Measurements from ENCODE around the genes RFPL4AL1, ZSCAN5C, DUXA, ZNF543, ZNF416 and ZNF154.

DNA sequence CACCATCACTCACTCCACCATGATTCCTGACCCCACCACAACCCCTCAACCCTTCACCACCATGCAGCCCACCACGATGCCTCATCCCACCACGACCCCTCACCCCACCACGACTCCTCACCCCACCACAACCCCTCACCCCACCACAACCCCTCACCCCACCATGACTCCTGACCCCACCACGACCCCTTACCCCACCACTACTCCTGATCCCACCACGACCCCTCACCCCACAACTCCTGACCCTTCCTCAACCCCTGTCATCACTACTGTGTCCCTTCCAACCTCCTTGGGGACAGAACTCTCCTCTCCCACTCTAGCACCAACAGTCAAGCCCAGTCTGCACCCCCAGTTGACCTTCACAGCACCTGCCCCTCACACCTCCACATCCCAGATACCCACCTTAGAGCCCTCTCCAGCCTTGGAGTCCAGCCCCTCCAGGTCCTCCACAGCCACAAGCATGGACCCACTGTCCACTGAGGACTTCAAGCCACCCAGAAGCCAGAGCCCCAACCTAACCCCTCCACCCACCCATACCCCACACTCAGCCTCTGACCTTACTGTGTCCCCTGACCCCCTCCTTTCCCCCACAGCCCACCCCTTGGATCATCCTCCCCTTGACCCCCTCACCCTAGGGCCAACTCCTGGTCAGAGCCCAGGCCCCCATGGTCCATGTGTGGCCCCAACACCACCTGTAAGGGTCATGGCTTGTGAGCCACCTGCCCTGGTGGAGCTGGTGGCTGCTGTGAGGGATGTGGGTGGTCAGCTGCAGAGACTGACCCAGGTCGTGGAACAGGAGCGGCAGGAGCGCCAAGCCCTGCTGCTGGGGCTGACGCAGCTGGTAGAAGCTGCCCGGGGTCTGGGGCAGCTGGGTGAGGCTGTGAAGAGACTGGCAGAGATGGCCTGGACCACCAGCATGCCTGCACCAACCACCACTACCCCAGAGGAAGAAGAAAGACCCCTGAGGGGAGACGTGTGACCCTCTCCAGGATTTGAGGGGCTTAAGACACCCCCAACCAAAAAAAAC lies 18.6 kb downstream of the SBK2 start:
- CAGE, long polyA plus RNA: no peak
- RRBS: no CpG with 5 or more reads among the region's 11 CpGs

- CAGE, long polyA plus RNA: no peak
- RRBS: 7% methylated on average over 12 of the region's 37 CpGs
Measured at GRCh38 chr19:55587044-55587847, 6.6 kb upstream of the ZNF579 start.

DNA sequence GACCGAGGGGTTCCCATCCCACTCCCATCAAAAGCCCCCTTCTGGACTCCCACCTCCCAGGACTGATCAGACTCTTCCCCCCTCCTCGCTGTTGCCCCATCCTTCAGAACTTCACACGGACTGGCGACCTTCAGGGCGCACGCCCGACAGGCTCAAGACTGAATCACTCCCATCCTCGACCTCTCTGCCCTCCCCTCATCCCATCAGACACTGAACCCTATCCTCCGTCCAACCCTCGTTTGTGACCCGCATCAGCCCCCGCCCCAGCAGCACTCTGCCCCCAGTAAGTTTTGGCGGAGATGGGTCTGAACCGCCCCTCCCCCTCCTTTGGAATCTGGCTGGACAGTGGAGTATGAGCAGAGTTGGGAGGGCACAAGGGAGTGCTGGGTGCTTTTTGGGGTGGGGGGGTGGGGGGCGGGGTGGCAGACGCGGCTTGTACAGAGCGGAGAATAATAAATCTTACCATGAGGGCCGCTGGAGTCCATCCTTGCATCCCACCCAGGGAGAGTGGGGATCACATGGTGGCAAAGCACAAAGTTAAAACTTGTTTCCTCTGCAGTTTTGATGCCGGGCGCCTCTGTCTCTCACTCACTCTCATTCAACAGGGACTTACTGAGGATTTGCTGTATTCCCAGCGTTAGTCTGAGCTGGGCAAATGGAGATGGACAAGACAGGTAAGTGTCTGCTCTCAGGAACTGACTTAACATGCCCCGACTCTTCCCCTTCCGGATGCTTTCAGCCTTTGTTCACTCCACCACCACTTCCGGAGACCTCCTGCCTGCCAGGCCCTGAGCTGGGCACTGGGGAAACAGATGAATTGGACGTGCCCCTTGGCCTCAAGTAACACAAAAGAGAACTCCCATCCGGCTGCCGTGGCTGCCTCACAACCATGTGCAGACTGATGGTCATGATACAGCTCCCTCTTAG lies 7.3 kb downstream of the ZNF784 start:
- CAGE, long polyA plus RNA: no peak
- RRBS: 100% methylated on average over 2 of the region's 28 CpGs

DNA sequence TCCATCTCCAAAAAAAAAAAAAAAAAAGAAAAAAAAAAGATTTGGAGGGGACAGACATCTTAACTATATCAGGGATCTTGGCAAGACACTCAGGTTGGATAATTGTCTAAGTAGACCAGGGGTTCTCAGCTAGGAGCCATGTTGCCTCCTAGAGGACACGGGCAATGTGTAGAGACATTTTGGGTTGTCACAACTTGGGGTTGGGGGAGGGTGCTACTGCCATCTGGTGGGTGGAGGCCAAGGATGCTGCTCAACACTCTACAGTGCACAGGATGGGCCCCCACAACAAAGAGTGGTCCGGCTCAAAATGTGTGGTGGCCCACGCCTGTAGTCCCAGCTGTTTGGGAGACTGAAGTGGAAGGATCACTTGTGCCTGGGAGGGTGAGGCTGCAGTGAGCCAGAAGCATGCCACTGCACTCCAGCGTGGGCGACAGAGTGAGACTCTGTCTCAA lies 1.8 kb upstream of the ZNF580 start:
- CAGE, long polyA plus RNA: no peak
- RRBS: no CpG with 5 or more reads among the region's 5 CpGs

DNA sequence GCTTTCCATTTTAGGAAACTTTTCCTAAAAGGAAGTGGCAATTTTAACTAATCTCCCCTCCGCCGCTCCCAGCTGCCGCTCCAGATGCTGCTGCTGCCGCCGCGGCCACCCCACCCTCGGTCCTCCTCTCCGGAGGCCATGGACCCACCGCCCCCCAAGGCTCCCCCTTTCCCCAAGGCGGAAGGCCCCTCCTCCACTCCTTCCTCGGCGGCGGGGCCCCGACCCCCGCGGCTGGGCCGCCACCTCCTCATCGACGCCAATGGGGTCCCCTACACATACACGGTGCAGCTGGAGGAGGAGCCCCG lies 1.1 kb upstream of the ZNF581 start:
- CAGE, long polyA plus RNA: no peak
- RRBS: 4% methylated on average over 1 of the region's 21 CpGs

GRCh38 chr19:55707275-55708475 lies 30.5 kb downstream of the NLRP9 start:
- CAGE, long polyA plus RNA: no peak
- RRBS: no CpG with 5 or more reads among the region's 9 CpGs

DNA sequence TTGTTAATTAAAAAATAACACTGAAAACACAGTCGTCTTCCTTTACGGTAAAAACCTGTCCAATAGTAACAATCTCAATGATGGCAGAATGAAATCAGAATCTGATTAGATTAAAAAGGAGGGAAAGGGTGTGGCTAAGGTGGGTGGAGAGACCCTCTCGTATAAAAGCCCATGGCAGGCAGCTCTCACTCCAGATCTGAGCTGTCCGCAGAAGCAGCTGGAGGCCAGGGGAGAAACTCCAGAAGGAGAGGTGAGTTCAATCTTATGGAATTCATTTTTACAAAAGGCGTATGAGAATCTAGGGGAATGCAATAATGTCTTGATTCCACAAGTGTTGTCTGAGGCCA lies at the start of gene RFPL4AL1:
Gene RFPL4AL1, plus strand, starts transcription at position 193 of the 347 bp plus-strand sequence.
- CAGE, long polyA plus RNA: no peak
- RRBS: no CpG with 5 or more reads among the region's 5 CpGs

GRCh38 chr19:56106233-56106881 lies 14.7 kb downstream of the ZNF787 start:
- CAGE, long polyA plus RNA: no peak
- RRBS: 94% methylated on average over 4 of the region's 37 CpGs

- CAGE, long polyA plus RNA: no peak
- RRBS: no CpG with 5 or more reads among the region's 7 CpGs
Measured at GRCh38 chr19:56118519-56119399, 2.3 kb downstream of the ZNF787 start.

- CAGE, long polyA plus RNA: no peak
- RRBS: no CpG with 5 or more reads among the region's 4 CpGs
Measured at GRCh38 chr19:56201914-56202554, at the start of gene ZSCAN5C. ZSCAN5C (plus strand) TSS chr19:56202273.

DNA sequence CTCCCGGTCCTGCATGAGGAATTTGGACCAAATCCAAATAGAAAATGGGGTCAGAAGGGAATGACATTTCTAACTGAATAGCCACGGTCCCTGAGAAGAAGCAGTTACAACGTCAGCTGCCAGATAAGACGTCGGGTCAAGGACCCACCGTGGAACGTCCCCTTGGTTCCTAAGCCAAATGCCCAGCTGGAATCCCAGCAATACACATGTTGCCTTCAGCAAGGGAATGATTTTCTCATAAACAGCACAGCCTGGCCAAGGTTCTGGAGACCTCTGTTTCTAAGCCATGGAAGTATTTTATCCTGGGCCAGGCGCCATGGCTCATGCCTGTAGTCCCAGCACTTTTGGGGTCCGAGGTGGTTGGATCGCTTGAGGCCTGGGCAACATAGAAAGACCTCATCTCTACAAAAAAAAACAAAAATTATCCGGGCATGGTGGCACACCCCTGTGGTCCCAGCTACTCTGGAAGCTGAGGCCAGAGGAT lies 109.2 kb upstream of the PEG3 start:
- CAGE, long polyA plus RNA: no peak
- RRBS: no CpG with 5 or more reads among the region's 11 CpGs

GRCh38 chr19:56966811-56967432 lies 126.4 kb upstream of the PEG3 start:
- CAGE, long polyA plus RNA: no peak
- RRBS: no CpG with 5 or more reads among the region's 10 CpGs

GRCh38 chr19:57167403-57167602 lies at the start of gene DUXA:
DUXA (minus strand) TSS chr19:57167485.
- CAGE, long polyA plus RNA: no peak
- RRBS: no CpG with 5 or more reads among the region's 4 CpGs

DNA sequence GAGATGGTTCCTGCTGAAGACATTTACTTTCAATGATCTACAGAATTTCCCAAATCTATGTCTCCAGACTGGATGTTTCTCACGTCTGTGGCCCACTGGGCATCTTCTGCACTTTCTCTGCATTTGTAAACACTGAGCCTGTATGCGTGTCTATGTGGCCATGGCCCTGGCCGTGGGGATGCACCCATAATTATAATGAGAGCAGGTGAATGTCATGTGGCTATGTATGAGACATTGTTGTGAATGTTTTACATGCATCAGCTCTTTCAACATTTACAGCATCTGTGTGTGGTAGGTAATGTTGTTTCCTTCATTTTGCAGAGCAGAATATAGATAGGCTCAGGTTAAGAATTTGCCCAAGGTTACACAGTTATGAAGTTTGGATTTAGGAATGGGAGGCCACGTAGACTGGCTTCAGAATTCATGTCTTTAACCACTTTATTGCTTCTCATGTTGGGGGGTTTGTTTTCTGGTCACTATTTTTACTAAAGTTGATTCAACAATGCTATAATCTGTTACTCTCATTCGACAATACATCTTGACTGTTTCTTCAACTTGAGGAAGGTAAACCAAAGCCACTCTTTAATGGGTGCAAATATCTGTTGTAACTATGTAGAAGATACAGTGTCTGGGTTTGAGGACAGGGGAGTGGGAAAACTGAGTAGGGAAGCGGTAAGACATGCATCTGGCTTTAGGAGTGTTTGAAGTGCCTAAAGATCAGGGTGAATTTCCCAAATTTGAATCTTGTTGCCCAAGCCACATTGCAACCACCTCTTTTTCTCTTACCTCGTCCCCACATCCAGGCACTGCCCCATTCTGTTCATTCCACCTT lies 10.9 kb upstream of the AURKC start:
- CAGE, long polyA plus RNA: no peak
- RRBS: no CpG with 5 or more reads among the region's 7 CpGs

DNA sequence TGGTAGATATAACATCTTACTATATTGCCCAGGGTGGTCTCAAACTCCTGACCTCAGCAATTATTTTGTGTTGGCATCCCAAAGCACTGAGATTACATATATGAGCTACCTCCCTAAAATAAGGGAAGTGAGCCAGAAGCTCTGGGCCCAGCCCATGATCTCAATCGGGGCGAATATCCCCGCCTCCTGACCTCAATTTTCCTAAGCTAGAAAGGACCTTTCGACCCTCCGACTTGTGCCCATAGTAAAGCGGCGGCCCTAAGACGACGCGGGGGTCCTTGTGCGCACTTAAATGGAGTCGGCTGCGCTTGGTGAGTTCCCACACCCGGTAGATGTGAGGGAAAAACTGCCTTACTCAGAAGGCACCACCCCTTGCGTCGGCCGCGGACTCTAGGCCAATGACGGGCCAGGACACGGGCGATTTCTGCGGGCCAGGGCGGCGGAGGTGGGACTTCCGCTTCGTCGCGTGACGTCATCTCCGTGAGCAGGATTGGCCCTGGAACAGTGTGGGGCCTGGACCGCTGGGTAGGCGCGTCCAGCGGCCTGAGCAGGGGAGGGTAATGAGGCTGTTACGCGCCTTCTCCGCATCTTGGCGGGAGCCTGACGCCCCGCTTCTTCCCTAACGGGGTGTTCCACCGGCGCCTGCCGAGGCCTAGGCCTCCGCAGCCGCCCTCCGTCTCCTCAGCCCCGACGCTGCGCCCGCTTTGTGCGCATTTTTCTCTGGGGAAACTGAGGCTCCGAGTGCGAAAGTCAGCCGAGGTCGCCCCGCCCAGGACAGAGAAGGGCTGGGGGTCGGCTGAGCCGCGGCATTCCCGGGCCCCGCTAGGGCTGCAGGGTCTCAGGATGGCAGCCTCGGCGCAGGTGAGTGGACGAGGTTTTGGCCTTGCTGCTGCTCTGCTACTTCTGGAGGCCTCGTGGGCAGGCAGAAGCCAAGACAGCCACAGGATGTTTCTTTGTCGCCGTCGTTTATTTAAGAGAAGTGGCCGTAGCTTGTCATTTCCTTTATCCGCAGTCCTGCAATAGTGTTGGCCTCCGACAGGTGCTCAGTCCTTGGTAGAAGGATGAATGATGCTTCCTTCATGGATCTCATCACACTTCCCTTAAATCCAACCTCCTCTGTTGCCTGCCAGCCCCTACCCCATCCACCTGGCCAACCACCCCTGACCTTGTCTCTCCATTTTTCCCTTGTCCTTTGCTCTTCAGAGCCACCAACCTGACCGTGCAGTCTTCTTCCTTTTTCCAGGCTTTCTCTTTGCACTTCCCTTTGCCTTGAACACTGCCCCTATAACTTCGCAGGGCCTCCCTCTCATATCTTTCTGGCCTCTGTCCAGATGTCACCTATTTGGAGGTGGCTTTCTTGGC lies at the start of gene ZNF543:
Gene ZNF543, plus strand, starts transcription at position 462 of the 1,362 bp plus-strand sequence.
- CAGE, long polyA plus RNA: no peak
- RRBS: no CpG with 5 or more reads among the region's 74 CpGs

DNA sequence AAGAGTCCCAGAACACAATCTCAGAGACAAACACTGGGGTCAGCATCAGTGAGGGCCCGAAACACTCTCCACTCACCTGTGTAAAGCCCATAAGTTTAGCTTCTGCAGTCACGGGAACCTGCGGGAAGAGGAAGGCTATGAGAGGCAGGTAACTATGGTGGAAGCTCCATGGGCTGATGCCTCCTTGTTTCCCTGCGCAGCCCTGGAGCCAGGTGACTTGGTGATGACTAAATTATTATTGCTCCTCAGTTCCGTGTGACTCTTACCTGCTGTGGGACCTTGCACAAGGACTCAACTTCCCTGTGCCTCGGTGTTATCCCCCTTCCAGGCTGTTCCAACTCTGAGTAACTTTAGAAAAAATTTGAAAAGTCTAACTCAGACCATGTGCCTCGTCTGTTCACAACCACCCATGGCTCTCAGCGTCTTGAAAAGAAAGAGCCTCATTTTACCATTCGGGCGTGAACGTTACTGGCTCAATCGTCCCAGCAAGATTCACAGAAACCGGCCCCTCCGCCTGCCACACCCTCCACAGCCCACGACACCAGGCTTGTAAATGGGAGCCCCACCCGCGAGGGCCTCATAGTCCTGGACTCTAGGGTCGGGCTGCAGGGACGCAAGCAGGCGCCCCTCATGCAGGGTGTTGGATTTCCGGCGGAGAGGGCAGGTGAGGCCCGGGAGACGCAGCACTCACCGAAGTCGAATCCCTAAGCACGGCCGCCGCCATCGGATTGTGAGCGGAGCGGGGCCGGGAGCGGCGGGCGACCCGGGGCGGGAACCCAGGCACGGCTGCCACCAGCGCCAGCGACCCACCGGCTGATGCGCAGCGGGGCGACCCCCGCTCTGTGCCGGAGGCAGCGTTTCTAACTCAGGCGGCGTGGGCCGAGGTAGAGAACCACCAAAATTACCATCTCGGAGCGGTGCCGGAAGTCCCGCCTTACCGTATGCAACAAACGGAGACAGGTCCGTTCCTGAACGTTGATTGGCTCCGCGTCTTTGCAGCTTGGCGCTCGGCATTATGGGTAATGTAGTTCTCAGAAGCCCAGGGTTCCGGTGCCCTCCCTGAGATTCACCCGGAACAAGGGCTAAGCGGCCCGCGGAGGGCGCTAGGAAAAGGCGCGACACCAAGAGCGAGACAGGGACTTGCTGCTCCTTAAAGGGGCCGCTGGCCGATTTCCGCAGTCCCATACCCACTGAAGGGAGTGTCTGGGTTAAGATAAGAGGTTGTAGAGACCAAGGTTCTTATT lies at the start of gene ZNF416:
Gene ZNF416, minus strand, starts transcription at position 931 of the 1,244 bp plus-strand sequence.
- CAGE, long polyA plus RNA: start-site peak on the minus strand centred at position 921 of the sequence, 31 bp wide, 93 and 46 reads in 2 replicates
- RRBS: 3% methylated on average over 24 of the region's 75 CpGs

DNA sequence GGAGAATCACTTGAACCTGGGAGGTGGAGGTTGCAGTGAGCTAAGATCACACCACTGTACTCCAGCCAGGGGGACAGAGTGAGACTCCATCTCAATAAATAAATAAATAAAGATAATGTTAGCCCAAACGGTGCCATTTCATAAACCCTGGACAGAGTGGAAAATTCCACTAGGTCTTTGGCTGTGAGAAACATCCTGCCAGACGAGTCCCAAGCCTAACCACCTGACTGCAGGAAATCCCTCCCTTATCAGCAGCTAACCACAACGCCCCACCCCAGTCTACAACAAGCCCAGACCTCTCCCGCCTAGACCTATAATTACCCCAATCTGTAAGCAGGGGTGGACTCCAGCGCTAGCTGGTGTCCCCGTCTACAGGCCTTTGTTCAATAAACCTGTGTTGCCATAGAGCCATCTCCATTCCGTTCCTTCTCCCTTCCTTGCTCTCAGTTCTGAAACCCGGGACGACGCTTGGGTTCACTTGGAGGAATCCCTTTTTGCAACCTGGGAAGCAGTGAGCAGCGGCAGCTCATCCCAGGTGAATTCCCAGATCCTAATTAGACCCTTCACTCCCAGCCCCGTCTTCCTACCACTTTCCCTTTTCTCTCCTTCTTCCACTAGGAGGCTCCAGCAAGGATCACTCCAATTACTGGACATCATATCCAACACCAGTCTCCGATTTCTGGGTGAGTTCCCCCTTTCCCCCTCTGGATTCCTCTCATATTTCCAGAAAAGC lies 17.4 kb upstream of the ZSCAN4 start:
- CAGE, long polyA plus RNA: no peak
- RRBS: no CpG with 5 or more reads among the region's 13 CpGs

- CAGE, long polyA plus RNA: no peak
- RRBS: 5% methylated on average over 2 of the region's 73 CpGs
Measured at GRCh38 chr19:57708392-57709643, at the start of gene ZNF154. ZNF154 (minus strand) TSS chr19:57709204.

DNA sequence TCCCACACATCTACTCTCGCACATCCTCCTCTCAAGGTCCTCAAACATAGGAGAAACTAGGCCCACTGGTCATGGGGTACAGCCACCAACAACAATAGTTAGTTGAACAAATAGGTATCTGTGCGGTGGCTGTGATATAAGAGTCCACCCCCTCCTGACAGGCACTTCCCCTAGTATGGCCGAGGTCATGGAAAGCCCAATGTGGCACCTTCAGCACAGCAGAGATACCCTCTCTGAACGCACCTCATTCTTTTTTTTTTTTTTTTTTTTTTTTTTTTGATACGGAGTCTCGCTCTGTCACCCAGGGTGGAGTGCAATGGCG lies 1.3 kb downstream of the ZNF552 start:
- CAGE, long polyA plus RNA: no peak
- RRBS: no CpG with 5 or more reads among the region's 7 CpGs

GRCh38 chr19:57888030-57888444 lies 800 bp downstream of the ZNF814 start:
- CAGE, long polyA plus RNA: no peak
- RRBS: no CpG with 5 or more reads among the region's 11 CpGs

Measured in AG04450 (cell line).